Diencephalon (tissue), 2 donors: ENCODE measurements around a stretch of chr11.

DNA sequence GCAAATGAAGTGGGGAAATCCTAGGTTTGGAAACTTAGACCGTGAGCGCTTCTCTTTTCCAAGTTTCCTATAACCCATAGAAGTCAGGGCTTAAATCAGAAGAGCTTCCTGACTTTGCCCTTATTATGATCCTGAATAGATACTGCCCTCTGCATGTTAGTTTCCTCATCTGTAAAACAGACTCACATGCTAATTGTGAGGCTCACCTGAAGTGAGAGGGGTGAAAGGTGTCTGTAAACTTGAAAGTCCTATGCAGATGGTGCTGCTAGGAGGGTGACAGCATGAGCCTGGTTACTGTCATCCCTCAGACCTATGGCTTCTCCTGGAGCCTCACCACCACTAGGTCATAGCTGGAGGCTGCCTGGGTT, 229.4 kb upstream of the B3GAT1 start:
- RAMPAGE, long total RNA, result no peak